NT2/D1 (cell line): ENCODE measurements around the genes LAMP5, JAG1 and SEL1L2.

- RRBS, 2 experiments, result no CpG with 5 or more reads among the region's 5 CpGs
Observed at GRCh38 chr20:8473852-8474931, 342.1 kb downstream of the PLCB1 start.

- RRBS, 2 experiments, result no CpG with 5 or more reads among the region's 4 CpGs
Observed at GRCh38 chr20:8717514-8717916, 351.4 kb upstream of the PLCB4 start.

DNA sequence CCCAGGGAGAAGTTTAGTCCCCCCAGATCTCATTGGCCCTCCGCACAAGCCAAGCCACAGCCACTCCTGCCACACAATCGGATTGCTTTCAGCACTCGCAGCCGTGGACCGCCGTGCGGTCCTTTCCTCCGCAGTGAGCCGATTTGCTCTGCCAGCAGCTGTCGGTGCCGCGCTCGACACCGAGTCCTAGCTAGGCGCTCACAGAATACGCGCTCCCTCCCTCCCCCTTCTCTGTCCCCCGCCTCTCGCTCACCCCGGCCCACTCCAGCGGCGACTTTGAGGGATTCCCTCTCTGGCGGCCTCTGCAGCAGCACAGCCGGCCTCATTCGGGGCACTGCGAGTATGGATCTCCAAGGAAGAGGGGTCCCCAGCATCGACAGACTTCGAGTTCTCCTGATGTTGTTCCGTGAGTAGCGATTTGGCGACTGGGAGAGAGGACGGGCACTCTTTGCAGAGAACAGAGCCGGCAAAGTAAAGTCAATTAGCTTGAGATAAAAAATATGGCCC lies at the start of gene LAMP5:
TSS of gene LAMP5 (plus strand) at position 80 of the 507 bp plus-strand sequence.
- RRBS, 2 experiments, result 1 to 2% methylated on average over 6 of the region's 33 CpGs

DNA sequence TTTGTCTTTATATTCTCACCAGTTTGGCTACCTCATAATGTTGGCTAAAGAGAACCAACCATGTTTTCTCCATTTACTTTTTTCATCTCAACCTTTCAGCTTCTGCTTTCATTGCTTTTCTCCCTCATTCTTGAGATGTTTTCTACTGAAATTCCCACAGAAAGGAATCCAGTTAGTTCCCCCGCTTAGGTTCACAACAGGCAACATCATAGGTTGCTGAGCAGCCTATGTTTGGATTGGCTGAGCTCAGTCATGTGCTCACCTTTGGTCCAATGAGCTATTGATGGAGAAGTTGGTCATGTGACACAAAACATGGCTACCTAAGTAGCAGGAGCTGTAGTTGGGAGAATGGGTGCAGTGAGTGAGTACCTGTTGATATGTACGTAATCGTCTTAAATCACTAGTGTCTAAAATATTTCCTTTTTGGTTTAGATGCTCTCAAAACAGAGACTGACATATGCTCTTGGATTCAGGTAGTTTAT lies 100.0 kb downstream of the SNAP25 start:
- RRBS, 2 experiments, result no CpG with 5 or more reads among the region's 3 CpGs

DNA sequence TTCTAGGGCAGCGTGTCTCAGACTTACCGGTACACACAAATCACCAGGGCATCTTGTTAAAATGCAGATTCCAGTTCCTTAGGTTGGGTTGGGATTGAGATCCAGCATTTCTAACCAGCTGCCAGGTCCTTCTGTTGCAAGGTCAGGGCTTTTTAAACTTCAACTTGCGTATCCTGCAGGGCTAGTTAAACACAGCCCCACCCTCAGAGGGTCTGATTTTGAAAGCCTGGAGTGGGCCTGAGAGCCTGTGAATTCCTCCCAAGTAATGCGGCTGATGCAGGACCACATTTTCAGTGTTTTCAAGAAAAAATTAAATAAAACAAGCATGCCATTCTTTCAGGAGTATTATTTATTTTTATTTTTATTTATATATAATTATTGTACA lies 65.3 kb downstream of the MKKS start:
- RRBS, 2 experiments, result no CpG with 5 or more reads among the region's 4 CpGs

GRCh38 chr20:10428840-10429895 lies 4.9 kb downstream of the MKKS start:
- RRBS, 2 experiments, result no CpG with 5 or more reads among the region's 6 CpGs

GRCh38 chr20:10505332-10505799 lies 70.3 kb downstream of the SLX4IP start:
- RRBS, 2 experiments, result no CpG with 5 or more reads among the region's 6 CpGs

- RRBS, 2 experiments, result no CpG with 5 or more reads among the region's 10 CpGs
Observed at GRCh38 chr20:10604182-10605157, 69.3 kb downstream of the JAG1 start.

DNA sequence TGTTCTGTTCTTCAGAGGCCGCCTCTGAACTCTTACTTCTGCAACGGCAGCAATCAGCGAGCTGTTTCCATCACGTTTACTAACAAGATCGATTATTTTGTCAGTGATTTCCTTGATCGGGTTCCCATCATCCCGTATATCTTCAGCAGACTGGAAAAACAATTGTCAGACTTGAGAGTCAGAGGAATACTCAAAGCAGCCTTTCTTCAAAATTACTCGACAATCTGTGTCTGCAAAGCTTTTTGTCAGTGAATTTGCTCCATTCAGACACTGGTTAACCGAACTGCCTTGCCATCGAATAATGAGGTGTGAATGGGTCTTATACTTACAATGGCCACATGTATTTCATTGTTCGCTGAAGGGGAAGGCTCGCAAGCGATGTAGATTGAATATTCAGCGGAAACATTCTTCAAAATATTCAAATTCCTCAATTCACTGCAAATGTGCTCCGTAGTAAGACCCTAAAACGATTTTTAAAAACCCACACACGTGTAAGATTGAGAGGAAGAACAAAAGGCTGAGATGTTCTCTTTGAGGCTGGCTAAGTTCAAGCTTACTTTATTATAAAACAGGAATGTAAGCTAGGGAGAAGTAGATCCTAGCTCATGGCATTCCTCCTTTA lies 32.9 kb downstream of the JAG1 start:
- RRBS, 2 experiments, result no CpG with 5 or more reads among the region's 17 CpGs

- RRBS, 2 experiments, result no CpG with 5 or more reads among the region's 2 CpGs
Observed at GRCh38 chr20:10659461-10660054, 14.2 kb downstream of the JAG1 start.

GRCh38 chr20:10673270-10674083 lies at the start of gene JAG1:
JAG1 (minus strand) TSS chr20:10673999.
- RRBS, 2 experiments, result under 1 to 3% methylated on average over 21 to 26 of the region's 83 CpGs

DNA sequence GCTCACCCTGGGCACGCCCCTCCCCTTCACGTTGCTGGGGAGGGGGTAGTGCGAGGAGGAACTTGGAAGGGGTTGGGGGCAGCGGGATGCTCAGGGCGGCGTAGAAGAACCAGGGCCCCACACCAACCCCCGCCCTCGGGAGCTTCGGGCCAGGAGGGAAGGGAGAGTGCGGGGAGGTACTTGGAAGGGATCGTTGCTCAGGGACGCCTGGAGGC lies 192 bp upstream of the JAG1 start:
- RRBS, 2 experiments, result no CpG with 5 or more reads among the region's 12 CpGs

GRCh38 chr20:11890259-11891129 lies 27.2 kb upstream of the BTBD3 start:
- RRBS, 2 experiments, result under 1 to 1% methylated on average over 24 of the region's 77 CpGs

DNA sequence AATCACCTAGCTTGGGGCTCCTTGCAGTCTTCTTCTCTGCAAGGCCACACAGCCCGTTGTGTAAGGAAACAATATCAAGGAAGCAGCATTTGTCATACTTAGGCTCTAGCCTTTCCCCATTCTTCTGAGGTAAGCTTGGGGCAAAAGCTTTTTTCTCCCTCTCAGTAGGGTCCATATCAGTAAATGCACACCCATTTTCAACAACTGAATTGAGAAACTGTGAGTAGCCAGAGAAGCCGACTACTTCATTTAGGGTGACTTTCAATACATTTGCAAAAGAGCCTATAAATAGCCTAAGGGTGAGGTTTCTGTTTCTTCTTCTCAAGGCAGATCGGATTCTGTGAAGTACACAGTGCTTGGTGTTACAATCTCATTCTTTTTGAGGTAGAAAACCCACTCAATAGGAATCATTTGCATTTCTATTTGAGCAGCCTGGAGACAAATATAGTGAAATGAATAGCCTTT lies 61.7 kb downstream of the BTBD3 start:
- RRBS, 2 experiments, result no CpG with 5 or more reads among the region's 3 CpGs

GRCh38 chr20:12594602-12595160 lies 414.1 kb upstream of the SPTLC3 start:
- RRBS, 2 experiments, result no CpG with 5 or more reads among the region's 2 CpGs

DNA sequence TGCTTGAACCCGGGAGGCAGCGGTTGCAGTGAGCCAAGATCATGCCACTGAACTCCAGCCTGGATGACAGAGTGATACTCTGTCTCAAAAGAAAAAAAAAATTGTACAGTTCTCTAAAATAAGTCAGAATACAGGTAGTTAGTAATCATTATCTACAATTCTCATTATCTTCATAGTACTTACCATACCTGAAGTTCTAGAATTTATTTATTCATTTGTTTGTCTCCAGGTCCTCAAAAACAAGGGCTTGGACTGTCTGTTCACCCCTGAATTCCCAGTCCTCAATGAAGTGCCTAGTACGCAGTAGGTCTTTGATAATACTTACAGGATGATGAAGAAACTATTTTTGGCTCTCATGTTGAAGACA lies 66.3 kb downstream of the NDUFAF5 start:
- RRBS, 2 experiments, result no CpG with 5 or more reads among the region's 3 CpGs

GRCh38 chr20:13990433-13990997 lies at the start of gene SEL1L2:
SEL1L2 (minus strand) TSS chr20:13990614.
- RRBS, 2 experiments, result no CpG with 5 or more reads among the region's 6 CpGs

DNA sequence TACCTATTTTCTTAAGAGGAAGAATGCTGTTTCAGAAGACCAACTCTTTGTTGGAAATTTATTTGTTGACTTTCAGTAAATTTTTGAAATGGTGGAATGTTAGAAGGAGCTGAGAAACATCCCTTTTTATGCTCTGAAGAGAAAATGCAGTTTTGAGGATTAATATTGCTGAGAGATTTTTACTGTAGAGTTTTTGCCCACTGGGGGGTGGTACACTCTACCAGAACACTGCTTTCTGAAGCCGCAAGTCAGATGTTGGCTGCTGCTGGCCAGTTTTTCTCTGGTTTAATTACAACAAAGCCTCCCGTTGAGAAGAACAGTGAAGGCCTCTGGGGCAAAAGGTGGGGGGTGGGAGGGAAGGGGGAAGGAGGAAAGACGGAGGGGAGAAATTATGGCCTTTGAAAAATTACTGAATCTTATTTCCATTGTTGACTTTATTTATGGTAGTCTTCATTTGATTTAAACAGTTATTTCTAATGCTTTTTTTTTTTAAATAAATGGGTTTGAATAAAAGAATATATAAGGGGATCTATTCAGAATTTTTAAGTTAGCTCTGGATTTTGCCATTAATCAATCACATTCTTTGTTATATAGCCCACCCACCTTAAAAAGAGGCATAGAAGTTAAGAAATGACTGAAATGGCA lies 3.0 kb downstream of the FLRT3 start:
- RRBS, 2 experiments, result no CpG with 5 or more reads among the region's 3 CpGs

DNA sequence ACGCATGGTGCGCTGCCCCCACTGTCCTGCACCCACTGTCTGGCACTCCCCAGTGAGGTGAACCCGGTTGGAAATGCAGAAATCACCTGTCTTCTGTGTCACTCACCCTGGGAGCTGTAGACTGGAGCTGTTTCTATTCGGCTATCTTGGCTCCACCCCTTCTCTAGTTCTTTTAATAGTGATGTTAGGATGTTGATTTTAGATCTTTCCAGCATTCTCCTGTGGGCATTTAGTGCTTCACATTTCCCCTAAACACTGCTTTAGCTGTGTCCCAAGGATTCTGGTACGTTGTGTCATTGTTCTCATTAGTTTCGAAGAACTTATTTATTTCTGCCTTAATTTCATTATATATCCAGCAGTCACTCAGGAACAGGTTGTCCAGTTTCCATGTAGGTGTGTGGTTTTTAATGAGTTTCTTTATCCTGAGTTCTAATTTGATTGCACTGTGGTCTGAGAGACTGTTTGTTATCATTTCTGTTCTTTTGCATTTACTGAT lies 130.2 kb upstream of the FLRT3 start:
- RRBS, 2 experiments, result no CpG with 5 or more reads among the region's 6 CpGs